PFSK-1 (cell line): ENCODE results near the genes GPR87 and STRIT1.

DNA sequence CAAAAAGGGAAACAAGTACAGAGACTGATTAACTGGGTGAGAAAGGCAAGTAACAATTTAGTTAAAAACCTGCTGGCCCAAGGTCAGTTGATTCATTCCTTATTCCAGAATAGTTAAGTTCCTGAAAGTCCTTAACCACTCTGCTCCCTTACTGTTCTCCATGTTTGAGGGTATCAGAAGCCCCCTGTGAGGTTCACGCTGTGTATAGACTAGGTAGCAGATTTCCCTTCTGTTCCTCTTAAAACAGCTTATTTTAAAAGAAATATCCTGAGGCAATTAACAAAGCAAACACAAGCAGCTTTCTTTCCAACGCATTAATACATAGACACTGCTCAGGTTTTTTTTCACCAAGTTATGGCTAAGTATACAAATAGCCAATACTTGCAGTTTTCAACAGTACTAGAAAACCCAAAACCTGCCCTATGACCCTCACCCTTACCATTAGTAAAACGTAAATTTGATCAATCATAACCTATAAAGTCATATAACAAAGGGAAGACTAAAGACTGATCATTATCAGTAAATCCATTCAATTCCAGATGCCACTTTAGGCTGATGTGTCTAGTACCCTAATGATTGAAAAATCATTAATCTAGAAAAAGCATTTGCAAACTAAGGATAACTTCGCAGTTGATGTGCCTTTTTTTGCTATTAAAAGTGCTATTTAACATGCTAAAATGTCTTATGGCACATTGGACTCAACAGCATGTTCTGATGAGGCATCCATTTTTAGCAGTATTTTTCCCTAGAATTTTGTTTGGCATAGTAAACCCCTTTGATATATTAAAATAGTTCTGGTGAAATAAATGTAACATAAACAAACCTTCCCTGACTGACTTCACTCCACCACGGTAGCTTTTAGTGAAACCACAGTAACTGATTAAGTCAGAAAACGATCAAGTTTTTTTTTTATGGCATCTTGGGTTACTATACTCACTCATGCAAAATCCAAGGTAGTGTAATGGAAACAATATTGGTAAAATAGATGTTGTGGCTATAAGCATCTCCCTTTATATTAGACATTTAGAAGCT lies 3.1 kb downstream of the SERP1 start:
- RRBS = no CpG with 5 or more reads among the region's 6 CpGs

DNA sequence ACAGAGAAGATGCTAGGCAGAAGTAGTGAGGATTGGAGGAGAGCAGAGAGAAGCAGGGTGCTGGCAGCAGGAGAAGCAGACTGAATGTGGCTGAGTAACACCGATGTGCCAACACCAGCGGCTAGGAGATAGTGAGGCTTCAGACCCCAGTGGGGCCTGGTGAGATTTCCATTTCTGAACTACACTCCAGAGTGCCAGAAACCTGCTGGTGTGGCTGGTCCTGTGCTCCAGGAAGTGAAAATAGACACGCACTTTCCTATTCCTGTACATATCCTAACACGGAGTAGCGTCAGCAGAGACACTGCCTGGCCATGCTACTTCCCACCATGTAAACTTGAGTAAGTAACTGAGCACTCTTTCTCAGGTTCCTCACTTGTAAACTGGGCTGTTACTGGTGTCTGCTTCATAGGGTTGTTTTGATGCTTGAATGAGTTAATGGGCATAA lies 22.6 kb upstream of the ERICH6 start:
- RRBS = no CpG with 5 or more reads among the region's 5 CpGs

- RRBS = no CpG with 5 or more reads among the region's 6 CpGs
Measured at GRCh38 chr3:150751700-150752388, 11.1 kb downstream of the SIAH2 start.

- RRBS = no CpG with 5 or more reads among the region's 6 CpGs
Measured at GRCh38 chr3:150770521-150771013, 7.6 kb upstream of the SIAH2 start.

DNA sequence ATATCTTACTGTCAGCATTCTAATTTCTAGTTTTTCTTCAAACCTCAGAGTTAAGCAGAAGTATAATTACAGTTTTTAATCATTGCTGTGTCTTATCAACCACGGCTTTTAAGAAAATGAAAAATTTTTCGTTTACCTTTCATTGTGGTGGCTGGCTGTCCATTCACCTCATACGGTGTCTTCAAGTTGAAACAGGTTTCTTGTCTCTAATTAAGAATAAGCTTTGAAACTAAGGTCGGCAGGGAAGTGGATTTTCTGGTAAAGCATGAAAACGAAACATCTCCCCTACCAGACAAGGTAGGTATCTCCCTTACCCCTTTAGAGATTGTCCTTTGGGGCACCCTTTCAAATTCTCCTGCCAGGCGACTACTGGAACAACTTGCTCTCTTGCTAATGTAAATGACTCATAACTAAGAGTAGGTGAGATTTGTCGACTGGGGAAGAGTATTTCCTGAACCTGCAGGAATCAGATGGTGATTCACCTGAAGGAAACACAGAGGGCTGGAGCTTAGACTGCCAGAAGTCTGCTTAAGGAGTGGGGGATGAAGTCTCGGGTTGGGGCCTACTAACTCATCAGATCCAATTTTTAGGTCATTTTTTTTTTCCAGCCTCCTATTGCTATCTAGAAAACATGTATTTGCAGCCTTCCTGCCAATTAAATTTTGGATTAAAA lies at the start of gene GPR87:
TSS of gene GPR87 (minus strand) at position 371 of the 673 bp plus-strand sequence.
- RRBS = no CpG with 5 or more reads among the region's 8 CpGs

- RRBS = no CpG with 5 or more reads among the region's 10 CpGs
Measured at GRCh38 chr3:151328371-151329150, 788 bp downstream of the P2RY13 start.

GRCh38 chr3:151445289-151446005 lies 15.4 kb downstream of the IGSF10 start:
- RRBS = no CpG with 5 or more reads among the region's 5 CpGs

DNA sequence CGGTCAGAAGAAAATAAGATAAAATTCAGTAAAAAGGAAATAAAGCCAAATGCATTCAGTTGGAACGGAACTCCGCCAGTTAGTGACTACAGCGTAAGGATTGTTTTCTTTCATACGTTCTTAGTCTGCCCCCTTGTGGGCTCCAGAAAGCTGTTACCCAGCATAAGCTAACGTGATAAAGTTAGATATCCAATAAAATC lies 25.0 kb downstream of the AADAC start:
- RRBS = no CpG with 5 or more reads among the region's 6 CpGs

DNA sequence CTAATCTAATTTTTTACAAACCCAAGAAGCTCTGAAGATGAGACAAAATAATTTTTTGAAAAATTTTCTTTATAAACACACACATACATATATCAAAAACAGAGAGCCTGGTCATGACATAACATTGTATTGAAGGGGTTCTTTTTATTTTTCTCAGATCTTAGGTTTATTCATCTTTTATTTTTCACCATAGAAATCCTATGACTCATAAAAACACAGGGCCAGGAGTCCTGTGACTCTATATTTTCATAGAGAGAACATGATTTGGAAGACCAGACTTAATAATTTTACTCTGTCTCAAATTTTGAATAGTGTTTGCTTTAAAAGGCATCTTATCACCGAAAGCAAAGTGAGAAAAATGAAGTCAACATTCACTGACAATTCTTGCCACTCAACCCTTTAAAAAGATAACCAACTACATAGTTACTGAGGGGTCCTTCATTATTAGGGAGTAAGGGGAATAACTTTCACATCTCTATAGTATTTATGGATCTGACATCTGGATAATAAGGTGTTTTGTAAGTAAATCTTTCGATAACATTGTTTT lies 57.8 kb downstream of the SUCNR1 start:
- RRBS = no CpG with 5 or more reads among the region's 2 CpGs

GRCh38 chr3:152222298-152222837 lies 46.4 kb upstream of the MBNL1 start:
- RRBS = no CpG with 5 or more reads among the region's 2 CpGs

DNA sequence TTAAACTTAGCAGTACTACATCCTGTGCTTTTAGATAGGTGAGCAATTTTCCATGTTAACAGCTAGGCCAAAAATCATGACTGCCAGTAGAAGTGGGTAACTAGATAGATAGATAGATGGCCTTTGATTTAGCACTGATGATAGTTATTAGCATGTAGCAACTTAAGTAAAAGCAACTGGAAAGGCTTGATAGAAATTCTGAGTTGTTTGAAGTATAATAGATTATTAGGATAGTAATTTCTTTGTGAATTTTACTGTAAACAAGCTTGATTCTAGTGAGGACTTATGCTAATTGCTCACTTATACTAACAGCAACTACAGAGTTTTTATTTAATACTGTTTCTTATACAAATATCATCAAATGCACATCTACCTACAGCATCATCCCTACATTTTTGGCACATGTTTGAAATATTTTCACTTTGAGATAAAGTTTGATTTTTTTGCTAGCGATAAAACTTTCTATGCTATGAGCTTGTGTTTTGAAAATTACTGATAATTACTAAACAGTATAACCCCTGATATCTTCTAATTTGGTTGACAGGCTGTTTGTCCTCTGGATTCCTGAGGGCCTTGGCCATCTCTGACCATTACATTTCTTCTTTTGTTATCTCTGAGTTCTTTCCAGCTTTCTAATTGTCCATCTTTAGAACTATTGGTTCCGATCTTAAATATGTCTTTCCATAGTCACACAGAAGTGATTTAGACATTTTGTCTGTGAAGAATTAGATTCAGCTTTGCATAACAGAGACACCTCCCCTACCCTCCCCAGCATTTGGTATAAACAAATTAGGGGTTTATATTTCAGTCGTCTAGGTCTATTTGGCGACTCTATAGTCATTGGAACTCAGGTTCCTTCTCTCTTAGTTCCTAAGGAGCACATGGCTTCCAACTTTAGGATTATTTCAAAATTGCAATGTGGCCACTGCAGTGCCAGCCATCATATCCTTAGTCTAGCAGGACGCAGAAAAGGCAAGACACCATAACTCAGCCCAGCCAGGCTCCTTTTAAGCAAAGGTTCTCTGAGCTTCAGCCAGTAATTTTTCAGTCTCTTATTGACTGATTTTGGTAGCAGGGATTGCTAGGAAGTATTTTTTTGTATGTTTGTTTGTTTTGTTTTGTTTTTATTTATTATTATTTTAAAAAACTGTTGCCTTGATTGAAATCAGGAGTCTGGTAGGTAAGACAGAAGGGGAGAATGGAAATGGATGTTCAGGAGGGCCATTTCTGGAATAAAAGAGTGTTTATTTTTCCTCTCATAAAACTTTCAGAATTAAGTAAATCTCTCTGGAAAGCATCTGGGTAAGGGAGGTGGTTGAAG lies 37.2 kb downstream of the MBNL1 start:
- RRBS = no CpG with 5 or more reads among the region's 5 CpGs

DNA sequence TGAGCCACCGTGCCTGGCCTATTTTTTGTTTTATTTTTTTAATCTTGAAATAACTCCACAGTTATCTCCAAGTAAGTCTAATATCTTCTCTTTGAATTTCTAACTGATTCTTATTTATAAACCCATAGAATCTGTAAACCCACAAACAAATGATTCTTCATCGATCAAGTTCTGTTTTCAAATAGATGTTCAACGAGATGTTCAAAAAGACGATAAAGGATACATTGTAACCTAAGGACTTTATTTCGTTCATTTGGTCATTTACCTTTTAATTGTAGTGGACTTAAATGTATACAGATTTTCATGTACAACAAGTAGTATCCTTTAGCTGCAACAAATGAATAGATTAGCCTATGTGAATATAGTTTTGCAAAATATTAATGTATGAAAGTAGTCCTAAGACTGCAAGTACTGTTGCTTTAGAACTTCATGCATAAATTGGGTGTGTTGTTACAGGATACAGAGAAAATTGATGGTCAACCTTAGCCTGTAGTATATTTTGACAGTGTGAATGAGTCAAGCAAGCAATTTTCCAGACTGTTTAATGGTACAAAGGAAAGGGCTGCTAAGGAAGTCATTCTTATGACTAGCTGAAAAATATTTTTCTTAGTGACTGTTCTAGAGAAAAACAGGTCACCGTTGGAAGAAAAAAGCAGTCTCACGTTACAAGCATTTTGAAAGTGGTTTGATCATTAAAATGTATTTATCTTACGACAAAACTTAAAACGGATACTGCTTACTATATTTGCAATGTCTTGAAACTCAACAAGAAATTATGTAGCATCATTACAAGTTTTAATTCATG lies 49.1 kb downstream of the MBNL1 start:
- RRBS = no CpG with 5 or more reads among the region's 9 CpGs

DNA sequence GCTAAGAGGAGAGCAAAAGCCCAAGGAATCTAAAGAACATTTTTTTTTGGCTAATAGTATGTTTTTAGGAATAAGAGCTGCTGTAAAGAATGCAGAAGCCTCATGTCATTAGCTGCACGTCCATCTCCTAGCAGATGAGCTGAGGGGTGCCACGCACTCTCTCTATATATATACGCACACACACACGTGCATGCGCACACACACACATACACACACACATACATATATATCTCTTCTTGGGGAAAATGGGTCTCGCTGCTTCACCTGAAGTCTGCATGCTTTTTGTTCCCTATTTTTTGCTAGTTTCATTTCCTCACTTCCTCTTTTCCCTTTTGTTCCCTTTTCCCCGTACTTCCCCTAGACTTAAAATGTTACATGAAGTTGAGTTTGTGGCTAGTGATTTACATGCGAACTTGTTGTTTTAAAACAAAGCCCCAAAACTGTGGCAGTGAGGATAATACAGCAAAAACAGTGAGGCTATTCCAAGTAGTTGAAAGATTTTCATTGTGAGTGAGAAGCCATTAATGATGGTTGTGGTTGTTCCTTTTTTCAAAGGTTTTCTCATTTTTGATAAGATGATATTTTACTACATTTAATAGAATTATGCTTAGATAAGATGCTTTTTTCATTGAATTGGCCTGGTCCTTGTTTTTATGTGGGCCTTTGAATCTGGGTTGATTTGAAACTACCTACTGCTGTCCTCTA lies 108.0 kb downstream of the MBNL1 start:
- RRBS = no CpG with 5 or more reads among the region's 8 CpGs

GRCh38 chr3:152381752-152382280 lies 113.1 kb downstream of the MBNL1 start:
- RRBS = no CpG with 5 or more reads among the region's 2 CpGs

DNA sequence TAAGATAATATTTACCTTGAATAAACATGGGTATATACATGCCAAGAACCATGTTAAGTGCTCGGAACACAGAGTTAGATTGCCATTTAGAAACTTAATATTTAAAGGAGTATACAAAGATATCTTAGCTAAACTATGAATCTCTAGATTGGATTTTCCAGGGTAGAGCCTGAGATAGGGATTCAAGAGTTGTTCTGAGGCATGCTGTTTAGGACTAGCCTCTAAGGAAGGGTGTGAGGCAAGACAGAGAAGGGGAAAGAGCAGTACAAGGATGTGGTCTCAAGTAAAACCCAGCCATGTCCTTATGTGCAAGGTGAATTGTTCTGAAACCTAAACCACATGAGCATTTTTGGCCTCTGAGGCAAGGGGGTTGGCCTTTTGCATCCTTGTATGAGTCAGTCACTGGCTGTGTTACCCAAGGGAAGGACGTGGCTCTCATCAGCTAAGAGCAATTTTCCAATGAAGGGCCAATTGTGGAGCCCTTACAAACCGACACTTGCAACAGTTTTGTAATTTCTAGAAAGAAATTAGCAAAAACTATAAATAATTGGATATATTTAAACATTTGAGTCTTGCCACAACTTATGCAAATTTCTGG lies 98.0 kb upstream of the P2RY1 start:
- RRBS = no CpG with 5 or more reads among the region's 3 CpGs

DNA sequence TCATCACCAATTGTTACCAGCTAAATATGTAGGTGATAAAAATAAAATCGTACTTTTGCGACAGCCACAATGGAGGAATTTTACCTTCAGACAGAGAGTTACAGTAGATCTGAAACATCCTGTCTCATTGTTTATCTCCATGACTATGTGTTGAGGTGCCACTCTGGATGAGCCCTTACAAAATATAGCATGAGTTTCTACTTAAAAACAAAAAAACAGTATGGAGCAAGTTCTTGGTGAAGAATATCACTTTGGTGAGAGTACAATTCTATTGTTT lies 462.6 kb downstream of the RAP2B start:
- RRBS = no CpG with 5 or more reads among the region's 2 CpGs

DNA sequence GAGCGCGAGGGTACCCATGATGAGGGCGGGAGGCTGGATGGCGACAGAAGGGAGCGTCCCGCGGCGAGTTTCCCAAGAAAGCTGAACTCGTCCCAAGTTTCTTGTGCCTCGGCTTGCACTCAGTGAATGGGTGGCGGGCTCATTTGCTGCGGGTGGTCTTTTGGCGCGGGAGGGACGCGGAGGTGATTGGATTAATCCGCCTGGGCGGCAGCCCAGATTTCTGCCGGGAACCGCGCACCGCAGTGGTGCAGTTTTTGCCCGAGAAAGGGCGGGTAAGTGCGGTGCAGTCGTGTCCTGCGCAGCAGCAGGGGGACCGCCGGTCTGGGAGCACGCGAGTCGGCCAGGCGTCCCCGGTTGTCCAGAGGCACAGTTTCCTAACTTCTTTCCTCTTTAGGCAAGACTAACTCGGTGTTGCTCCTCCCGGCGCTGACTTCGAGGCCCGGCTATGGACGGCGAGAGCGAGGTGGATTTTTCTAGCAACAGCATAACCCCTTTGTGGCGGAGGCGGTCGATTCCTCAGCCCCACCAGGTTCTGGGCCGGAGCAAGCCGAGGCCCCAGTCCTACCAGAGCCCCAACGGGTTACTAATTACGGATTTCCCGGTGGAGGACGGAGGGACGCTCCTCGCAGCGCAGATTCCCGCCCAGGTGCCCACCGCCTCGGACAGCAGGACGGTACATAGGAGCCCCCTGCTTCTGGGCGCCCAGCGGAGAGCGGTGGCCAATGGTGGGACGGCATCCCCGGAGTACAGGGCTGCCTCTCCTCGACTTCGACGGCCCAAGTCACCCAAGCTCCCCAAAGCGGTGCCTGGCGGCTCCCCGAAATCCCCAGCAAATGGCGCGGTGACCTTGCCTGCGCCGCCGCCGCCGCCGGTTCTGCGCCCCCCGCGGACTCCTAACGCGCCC lies 610 bp downstream of the ARHGEF26 start:
- RRBS = 37% methylated on average over 27 of the region's 82 CpGs

DNA sequence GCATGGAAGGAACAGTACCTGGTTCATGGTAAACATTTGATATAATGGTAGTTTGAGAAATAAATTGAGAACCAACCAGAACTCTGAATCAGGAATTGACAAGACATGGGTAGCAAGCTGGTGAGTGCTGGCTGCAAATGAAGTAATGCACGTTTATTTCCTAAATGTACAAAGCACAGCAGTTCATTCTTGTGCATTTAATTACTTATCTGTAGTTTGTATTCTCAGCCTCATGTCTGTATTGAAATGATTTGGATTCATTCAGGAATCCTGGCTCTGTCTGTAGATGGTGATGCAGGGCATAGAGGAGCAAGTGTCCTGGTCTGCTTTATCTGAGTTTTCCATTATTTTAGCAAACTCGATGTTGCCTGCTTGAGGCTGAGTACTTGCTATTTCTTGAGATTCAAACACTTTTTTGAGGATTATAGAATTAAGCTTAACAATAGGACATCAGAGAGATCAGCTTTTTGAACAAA lies 23.2 kb downstream of the ARHGEF26 start:
- RRBS = no CpG with 5 or more reads among the region's 2 CpGs

DNA sequence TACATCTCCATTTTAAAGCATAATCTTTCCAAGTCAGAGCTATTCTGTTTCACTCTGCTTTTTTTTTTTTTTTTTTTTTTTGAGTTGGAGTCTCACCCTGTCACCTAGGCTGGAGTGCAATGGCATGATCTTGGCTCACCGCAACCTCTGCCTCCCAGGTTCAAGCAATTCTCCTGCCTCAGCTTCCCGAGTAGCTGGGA lies 37.7 kb downstream of the STRIT1 start:
- RRBS = no CpG with 5 or more reads among the region's 2 CpGs

- RRBS = no CpG with 5 or more reads among the region's 6 CpGs
Measured at GRCh38 chr3:155293616-155294028, at the start of gene STRIT1. TSS of gene STRIT1 (minus strand) at chr3:155293683.